Neutrophil (primary cell): ENCODE measurements around the genes SLC22A23 and FARS2.

DNA sequence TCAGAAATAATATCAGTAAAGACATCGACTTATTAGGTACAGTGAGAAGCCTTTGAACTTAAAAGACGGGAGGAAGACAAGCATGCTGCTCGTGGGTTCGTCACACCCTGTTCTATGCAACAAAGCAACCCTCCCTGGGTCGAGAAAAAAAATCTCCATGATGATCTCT is 96.4 kb downstream of the PSMG4 start:
- PRO-cap = no peak

DNA sequence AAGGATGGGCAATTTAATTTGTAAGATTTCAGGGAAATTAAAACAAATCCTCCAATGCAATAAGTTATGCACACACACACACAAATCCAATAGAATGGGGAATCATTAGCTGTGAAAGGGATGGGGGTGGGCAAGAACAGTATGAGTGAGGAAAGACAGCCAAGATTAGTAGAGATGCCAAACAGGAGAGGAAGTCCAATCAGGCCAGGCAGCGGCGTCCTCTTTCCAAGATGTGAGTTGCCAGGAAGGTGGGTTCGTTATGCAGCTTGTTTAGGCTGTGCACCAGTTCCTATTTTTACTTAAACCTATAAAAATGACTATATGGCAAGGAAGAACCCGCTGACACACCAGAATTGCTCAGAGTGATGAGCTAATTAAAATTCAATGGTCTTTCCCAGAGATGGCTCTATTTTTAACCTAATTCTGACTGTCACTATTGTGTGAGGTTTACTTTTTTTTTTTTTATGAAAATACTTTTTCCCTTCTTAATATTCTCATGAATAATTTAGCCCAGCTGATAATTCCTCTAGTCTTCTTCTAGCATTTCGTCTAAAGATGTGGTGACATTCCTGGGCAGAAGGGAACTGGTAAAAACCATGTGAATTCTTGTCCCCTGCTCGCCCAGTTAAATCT is 88.1 kb downstream of the SLC22A23 start:
- PRO-cap = no peak

DNA sequence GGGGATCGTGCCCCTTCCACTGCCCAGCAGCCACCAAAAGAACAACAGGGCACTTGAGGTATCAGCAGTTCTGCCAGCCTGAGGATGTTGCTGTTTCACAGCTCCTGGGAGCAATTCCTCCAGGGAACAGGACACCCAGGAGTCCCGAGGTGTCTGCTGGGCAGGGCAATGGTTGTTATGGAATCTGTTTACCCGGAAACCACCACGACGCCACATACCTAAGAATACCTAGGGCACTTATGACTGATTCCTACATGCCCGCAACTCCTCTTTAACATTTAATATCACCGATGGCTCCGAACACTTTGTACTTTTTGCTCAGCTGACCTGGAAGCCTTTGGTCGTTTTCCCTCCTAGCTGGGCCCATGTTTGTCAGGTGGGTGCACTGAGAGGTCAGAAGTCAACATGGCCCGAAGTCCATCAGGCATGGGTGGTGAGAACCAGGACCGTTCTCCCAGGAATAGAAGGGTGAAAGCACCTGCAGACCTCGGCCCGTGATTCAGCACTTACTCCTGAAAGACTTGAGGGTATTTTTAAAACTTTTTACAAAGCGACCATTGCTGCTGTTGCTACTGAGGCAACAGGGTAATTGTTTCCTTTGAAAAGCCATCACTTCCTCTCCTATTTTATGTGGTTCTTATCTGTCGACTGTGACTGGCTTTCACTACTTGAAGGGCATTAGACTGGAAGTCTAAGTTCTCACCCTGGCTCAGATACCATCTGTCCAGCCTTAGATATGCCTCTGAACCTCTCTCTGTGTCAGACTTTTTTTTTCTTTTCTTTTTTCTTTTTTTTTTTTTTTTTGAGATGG is 78.8 kb downstream of the SLC22A23 start:
- PRO-cap = no peak

GRCh38 chr6:3386156-3387196 is 70.4 kb downstream of the SLC22A23 start:
- PRO-cap = no peak

DNA sequence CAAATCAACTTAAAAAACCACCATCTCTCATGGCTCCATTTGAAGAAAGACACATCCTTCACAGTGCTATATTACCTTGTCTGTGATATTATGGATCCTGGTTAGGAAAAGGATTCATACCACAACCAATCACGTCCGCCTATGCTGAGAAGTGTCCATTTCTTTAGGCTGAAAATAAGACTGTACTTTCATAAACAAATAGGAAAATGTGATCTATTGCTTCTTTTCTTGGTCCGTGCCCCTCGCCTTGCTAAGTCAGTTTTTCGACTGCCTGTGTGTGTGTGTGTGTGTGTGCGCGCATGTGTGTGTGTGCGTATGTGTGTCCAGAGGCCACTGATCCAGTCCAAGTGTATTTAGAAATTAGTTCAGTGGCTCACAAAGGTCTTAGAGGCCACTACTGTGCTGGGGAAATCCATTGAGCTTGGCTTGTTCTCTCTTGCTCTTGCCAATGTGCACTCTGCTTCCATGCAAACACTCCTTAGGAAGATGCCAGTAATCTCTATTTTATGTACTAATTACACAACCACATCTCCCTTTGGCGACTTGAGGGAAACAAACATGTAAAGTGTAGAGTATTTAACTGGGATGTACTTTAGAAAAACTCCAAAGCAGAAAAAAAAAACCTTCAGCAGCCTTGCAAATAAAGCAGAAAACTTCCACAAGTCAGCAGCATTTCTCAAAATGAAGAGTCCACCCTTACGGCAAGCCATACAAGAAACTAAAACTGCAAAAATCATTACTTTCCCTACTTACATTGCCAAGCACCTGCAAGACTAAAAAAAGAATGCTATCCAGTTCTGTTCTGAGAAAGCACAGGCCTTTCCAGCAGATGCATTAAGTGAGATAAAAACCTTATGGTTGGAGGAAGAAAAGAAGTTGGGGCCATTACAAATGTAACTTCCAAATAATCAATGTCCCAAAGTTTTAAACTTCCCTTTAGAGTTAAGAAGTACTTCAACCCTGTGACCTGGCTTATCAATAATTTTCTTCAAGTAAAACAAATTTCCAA is 50.3 kb downstream of the SLC22A23 start:
- PRO-cap = no peak

- PRO-cap = no peak
Measured at GRCh38 chr6:3456669-3457580, at the start of gene SLC22A23. TSS of gene SLC22A23 (minus strand) at chr6:3457050.

- PRO-cap = no peak
Measured at GRCh38 chr6:3746230-3746866, 5.2 kb downstream of the PXDC1 start.

DNA sequence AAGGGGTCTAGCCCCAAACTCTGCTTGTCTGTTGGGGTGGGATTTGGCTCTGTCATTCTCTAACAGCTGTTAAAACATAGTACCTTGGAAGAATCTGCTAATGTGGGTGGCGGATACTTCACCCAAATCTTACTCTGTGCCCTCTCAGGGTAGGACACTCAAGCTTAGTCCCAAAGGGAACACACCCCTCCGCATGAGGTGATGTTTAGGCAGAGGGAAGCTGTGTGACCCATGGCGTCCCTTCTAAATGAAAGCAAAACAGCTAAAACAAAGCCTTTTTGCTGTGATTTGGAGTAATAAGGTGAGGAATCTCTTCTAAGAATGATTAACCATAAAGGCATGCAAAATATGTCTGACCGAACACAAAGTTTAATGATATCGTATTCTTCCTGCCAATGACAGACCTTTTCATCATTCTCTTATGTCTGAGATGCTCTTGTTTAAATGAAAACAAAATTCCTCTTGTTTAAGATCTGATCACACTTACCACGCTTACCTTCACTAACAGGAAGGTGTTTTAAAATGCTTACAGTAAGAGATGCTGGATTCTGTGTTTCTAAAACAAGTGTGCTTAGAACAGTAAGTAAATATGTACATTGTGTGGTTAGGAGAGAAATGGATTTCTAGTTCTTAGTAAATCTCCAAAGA is 46.1 kb upstream of the PXDC1 start:
- PRO-cap = no peak

- PRO-cap = no peak
Measured at GRCh38 chr6:3856424-3856977, 7.3 kb downstream of the FAM50B start.

- PRO-cap = no peak
Measured at GRCh38 chr6:3875960-3876683, 26.9 kb downstream of the FAM50B start.

DNA sequence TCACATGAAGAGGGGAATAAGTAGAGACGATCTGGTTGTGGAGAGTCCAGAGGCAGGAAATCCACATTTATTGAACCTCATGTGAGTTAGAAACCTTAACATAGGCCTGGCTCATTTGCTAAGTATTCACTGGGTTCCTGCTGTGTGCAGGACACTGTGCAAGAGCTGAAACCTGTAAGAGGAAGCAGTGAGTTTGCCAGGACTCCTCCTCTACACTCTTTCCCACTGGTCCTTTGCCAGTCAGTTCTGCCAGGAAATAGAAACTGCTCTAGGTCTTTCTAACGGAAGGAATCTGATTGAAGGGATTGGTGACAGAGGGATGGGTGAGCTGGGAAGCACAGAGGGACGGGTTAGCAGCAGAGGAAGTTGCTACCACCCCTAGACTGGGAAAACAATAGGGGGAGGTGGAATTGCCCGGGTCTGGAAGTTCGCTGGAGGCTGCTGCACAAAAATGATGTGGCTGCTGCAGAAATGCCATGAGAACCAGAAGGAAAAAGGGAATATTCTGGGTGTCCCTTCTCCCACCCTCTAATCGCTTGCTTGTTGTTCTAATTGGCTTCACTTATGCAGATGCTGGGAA is 234.3 kb upstream of the ECI2 start:
- PRO-cap = no peak

- PRO-cap = no peak
Measured at GRCh38 chr6:4951925-4952546, 51.8 kb downstream of the RPP40 start.

DNA sequence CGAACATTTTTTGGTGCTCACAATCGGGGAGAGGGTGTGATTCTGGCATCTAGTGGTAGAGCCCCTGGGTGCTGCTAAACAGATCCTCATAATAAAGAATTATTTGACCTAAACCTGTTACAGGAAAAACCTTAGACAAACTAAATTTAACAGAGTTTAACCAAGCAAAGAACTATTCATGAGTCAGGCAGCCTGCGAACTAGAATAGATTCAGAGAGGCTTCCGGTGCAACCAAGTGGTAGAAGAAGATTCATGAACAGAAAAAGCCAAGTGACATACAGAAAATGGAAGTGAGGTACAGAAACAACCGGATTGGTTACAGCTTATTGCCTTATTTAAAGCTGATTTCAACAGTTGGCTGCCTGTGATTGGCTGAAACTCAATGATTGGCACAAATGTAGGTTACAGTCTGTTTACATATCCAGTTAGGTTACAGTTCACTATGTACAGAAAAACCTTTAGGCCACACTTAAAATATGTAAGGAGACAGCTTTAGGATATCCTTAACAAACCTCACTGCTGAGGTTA is 10.1 kb downstream of the PPP1R3G start:
- PRO-cap = no peak

DNA sequence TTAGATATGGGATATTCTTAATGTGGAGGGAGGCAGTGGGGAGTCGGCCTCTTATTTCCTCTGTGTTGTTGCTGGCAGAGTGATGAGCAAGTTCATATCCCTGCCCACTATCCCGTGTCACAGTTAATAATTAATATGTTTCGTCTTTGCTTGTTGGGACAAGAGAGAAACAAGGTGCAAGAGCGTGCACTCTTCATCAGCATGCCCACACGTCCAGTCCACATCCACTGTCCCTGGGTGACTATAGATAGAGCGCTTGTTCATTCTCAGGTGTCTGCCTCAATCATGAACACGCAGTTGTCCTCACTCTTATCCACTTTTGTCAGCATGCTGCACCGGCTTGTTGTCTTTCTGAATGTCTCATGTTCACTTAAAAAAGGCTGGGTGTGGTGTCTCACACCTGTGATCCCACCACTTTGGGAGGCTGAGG is 34.0 kb downstream of the PPP1R3G start:
- PRO-cap = no peak

DNA sequence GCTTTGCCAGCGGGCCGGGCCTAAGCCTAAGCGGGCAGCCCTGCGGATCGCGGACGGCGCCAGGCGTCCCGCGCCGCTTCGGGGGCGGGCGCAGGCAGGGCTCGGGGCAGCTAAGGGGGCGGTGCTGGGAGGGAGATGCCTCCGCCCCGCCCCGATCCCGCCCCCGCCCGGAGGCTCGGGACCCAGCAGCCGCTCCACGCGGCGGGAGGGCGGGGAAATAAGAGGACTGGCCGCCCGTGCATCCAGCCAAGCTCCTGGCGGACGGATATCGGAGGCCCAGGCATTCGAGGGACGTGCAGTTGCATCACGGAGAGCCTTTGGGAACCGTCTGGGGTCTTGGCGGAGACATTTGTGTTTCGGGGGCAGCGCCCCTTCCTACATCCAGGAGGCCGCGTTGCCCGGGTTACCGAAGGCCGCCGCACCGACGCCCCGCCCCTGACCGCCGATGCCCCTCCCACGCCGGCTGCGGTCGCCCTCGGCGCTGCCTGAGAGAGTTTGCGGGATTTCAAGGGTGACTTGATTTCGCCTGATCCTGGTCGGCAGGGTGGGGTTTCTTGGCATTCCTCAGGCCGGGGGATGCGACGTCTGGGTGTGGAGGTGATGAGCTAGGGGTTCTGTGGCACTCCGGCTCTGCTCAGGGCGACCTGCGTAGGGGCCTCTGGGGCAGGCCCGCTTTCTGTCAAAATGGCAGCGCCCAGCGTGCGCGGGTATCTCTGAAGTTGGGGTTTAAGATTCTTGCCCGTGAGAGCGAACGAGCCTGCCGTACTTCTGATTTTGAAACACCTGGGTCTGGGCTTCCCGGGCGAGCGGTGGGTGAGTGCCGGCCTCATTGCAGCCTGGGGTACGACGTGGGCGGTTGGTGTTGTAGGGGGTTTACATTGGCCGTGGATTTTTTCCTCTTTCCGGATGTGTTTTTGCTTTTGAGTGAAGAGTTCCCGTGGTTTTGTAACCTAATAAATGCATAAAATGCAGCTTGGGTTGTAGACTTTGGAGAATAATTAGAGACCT is at the start of gene FARS2:
Gene FARS2 (plus strand): TSS at position 666 of the 1,008 bp plus-strand sequence.
- PRO-cap = no peak

DNA sequence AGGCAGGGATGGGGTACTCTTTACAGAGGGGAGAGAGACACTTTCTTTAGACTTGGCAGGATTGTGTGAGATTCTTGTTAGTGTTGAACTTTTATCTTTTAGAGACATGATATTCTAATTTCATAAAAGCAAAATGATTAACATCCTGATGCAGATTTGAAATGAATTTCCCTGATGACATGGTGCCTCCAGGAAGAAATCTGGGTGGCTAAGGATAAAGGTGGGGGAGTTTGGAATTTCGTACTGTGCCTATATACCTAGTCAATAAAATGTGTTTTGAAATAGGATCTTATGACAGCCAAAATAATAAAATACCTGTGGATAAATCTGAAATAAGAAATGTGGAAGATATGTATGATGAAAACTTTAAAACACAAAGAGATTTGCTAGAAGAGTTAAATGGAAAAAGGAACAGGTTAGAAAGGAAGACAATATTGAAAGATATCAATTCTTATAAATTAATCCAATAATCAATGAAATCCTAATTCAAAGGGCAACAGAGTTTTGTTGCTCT is 48.1 kb downstream of the FARS2 start:
- PRO-cap = no peak

DNA sequence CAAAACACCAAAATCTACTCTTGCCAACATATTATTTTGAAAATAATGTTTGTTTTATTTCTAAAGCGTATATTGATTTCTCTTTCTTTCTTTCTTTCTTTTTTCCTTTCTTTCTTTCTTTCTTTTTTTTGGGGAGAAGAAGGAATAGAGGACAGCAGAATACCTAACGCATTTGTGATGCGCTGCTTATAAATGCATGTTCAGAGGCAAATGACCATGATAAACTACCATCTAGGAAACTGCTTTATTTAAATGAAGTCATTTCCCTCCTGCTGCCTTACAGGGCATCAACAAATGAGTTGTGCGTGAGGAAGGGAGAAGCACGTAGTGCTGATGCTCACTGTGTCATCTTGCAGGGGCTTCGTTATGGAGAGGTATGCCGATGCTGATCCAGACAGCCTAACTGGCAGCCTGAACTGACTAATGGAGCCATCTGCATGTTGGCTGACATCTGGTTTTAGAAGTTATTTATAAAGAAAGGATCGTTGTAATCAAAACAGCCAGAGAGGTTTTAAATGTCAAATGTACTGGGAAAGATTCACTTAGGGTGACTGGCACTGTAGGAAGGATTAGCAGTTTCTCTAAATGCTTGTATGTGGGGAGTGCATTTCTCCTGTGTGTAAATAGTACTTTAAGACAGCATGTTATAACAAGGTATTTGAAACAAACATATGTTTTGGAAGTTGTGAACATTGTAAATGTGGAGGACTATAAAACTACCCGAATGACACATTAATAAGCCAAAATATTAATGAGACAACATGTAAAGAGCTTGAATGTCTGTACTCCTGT is 54.5 kb downstream of the FARS2 start:
- PRO-cap = no peak

- PRO-cap = no peak
Measured at GRCh38 chr6:5452333-5452765, 191.0 kb downstream of the FARS2 start.

GRCh38 chr6:5498110-5498632 is 236.9 kb downstream of the FARS2 start:
- PRO-cap = no peak

DNA sequence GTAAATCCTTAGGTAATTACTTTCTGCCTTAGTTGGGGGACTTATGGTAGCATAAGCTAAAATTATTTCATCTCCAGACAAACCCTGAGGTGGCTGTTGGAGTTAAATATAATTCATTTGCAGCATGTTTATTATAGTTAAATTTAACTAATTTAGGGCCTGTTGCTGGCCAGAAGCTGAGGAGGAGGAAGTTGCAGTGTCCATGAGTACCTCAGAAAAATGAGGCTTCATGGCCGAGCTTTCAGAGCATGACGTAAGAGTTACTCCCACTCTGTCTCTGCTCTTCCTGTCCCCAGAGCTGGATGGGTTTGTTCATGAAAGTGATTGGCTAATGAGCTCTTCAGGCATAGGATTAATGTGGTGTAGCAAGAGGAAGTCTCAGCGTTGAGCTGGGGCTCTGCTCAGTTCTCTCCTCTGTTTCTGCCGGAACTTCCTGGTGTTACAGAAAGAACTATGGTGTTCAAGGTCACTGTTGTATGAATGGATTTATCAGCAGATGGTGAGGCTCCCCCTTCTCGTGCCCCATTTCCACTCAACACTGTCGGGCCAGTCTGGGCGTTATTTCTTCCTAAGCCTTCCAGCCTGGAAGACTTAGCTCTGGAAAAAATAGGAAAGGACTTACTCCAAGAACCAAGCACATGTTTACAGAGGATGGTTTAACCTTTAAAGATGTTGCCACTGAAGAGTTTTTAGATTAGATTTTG is 335.5 kb downstream of the NRN1 start:
- PRO-cap = no peak